Prostate gland (tissue), 2 donors: ENCODE data around the gene PIN4.

DNA sequence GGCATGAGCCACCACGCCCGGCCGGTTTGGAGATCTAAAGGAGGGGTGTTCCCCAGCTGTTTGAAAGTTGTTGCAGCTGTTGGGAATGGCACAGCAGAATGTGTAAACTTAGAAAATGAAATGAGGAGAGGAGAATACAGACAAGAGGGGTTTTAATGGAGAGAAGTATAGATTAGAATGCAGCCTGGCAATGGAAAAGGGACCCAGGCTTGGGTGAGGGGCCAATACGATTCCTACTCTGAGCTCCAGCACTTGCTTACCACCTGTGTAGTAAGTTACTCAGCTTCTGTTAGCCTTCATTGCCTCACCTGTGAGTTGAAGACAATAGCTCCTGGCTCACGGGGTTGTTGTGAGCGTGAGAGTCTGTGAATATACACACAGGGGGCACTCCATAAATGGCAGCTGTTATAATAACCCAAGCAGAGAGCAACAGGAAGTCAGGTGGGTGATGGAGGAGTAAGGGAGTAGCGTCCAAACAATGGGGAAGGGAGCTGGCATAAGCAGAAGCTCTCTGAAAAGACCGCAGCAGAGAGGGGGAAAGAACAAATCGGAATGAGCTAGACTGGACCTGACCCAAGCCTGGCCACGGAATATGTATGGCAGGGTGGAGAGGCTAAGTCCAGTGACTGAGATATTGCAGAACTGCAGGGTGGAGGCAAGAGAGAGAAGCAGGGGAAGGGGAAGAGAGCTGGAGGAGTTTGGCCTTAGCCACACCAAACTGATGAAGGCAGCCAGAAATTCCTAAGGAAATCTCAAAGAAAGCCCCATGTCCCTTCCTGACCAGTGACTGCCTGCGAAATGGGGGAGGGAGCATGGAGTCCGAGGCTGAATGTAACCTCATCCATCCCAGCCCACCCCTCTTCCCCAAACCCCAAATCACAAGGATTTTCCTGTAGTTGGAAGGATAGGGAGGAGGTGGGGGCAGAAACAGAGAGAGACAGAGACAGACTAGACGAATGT is 6.6 kb upstream of the GJB1 start:
- PRO-cap = no peak
- RAMPAGE, long total RNA, 2 experiments = no peak in any of the 2 experiments

DNA sequence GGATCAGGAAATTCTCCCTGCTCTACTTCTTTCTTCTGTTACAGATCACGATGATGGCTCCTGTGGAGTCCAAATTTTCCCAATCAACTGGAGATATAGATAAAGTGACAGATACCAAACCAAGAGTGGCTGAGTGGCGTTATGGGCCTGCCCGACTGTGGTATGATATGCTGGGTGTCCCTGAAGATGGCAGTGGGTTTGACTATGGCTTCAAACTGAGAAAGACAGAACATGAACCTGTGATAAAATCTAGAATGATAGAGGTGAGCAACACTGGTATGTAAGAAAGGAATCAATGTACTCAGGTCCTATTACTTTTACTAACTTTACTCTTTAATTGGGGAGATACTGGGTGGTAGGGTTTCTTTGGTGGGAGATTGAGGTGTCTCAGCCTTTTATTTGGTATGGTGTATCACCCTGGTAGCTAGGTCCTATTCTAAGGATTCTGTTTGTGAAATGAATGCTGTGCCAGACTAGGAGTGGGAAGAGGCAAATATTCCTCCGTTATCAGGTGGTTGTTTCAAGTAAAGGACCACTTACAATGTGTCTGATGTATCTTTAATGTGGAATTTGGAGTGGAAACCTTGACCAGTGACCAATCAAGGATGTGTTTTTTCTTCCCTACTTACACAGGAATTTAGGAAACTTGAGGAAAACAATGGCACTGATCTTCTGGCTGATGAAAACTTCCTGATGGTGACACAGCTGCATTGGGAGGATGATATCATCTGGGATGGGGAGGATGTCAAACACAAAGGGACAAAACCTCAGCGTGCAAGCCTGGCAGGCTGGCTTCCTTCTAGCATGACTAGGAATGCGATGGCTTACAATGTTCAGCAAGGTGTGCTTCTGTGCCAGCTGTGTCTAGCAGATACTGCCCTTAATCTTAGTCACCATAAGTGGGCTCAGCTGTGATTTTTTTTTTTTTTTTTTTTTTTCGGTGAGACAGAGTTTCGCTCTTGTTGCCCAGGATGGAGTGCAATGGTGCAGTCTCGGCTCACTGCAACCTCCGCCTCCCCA is 12.3 kb downstream of the TAF1 start:
- PRO-cap = no peak
- RAMPAGE, long total RNA, 2 experiments = no peak in any of the 2 experiments

- PRO-cap = no peak
- RAMPAGE, long total RNA, 2 experiments = no peak in any of the 2 experiments
These were observed 3.9 kb upstream of the GCNA start for GRCh38 chrX:71573999-71575039.

- PRO-cap = no peak
- RAMPAGE, long total RNA, 2 experiments = no peak in any of the 2 experiments
These were observed 81.7 kb downstream of the NHSL2 start for GRCh38 chrX:71992162-71992887.

DNA sequence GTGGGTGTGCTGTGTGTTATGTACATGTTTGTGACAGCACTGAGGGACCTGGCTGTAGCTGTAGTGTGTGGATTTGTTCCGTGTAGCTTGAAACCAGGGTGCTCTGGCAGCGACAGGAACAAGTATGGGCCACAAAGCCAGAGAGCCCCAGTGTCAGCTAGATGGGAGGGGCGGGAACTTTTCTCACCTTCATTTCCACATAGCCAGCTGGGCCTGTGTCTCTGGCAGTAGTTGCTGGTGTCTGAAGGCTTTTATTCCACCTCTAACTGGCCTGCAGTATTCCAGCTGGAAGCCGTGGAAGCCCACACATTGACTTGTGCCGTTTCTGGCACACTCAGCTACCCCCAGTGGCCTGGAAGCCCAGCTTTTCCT is 82.2 kb downstream of the NHSL2 start:
- PRO-cap = no peak
- RAMPAGE, long total RNA, 2 experiments = no peak in any of the 2 experiments

- PRO-cap = unidirectional peak, plus-strand start at chrX:71997030
- RAMPAGE, long total RNA, 2 experiments = no peak in any of the 2 experiments
These were observed 86.1 kb downstream of the NHSL2 start for GRCh38 chrX:71996739-71997188.

GRCh38 chrX:72046127-72046422 is 135.4 kb downstream of the NHSL2 start:
- PRO-cap = no peak
- RAMPAGE, long total RNA, 2 experiments = no peak in any of the 2 experiments

DNA sequence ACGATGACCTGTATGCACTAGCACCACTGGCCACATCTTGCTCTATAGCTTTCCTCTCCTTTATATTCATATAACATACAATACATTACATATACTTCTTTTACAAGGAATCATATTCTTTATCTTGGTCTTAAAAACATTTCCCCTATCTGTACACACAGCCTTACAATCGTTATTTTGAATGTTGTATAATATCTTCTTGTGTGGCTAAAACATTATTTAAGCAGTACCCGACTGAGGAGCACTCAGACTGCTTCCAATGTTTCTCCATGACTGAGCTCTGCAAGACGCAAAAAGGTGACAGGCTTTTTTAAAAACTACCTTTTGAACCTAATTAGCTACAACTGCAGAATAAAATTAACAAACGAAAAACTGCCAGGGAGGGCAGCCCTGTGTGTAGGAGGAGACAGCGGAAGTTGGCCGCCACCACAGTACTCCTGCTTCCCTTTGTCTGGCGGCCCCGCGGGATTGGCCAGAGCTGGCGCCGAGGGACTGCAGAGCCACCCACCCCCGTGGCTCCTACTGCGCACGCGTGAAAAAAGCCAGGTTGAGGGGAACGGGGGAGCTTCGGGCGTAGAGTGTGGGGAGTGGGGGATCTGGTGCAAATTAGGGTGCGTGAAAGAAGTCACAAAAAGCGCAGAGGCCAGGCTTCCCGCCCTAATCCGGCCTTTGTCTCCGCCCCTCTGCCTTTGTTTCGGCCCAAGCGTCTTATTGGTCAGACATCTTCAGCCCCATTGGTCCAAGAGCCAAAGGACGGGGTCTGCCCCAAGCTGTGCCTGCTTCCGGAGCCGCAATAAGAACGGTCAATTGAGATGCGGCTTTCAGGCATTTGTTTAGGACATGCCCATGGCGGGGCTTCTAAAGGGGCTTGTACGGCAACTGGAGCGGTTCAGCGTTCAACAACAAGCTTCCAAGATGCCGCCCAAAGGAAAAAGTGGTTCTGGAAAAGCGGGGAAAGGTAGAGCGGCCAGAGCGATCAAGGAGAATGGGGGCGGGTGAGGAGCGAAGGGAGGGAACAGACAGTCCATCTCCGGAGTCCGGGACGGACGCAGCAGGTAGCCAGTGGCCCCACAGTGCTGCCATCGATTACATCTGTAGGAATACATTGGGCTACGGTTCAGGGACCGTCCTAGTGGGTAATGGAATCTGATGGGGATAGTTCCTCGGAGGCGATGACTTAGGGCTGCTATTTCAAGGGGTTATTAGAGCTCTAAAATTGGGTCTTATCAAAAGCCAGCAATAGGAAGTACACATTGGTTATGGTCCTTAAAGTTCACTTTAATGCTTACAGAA is at the start of gene PIN4:
TSS of gene PIN4 (plus strand) at position 887 of the 1,293 bp plus-strand sequence.
- PRO-cap = bidirectional peak, plus-strand start at position 796 of the sequence, minus-strand start at position 685 of the sequence
- RAMPAGE, long total RNA, 2 experiments = start-site peak on the plus strand in 2 of 2 experiments, centred at positions 894 to 898 of the sequence, 480 to 804 reads per replicate

DNA sequence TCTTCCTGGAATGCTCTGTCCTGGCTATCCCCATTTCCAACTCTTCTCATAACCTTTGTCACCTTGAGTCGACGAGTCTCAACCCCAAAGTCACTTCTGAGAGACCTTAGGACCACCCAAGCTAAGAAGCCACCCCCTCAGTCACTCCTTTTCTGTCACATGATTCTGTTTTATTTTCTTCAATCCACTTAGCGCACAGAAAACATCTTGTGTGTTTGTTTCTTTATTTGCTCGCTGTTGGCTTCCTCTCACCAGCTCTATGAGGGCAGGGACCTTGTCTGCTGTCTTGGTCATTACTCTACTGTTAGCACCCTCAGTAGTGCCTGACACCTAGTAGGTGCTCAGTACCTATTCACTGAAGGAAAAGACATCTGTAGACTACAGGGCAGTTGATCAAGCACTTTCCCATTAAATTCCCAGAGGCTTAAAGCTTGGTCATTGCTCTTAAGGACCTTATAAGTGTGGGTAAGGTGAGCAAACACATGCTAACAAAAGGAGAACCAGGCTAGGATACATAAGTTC is 32.3 kb upstream of the CITED1 start:
- PRO-cap = no peak
- RAMPAGE, long total RNA, 2 experiments = no peak in any of the 2 experiments

GRCh38 chrX:72459080-72459365 is 113.6 kb downstream of the HDAC8 start:
- PRO-cap = no peak
- RAMPAGE, long total RNA, 2 experiments = no peak in any of the 2 experiments

- PRO-cap = no peak
- RAMPAGE, long total RNA, 2 experiments = no peak in any of the 2 experiments
These were observed 46.4 kb downstream of the HDAC8 start for GRCh38 chrX:72526129-72526824.

DNA sequence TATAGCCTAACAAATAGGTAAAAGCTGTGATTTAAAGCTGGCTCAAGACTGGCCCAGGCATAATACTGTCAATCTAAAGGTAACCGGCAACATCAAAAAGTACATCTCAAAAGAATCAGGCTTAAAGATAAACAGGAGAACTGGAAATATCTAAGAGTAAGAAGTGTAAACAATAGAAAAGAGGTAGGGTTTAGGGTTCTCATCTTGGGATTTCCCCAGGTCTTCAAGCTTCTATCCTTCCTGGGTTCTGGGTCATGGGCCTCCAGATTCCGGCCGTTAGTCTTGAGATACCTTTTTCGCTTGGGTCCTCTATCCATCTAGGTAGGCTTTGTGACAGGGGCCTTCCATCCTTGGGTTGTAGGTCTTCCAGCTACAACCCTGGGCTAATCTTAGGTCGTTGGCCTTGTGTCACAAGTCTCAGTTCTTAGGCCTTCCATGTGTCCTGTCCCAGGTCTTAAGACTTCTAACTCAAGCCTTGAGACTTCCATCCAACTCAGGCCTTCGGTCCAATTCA is 263.5 kb downstream of the CHIC1 start:
- PRO-cap = no peak
- RAMPAGE, long total RNA, 2 experiments = no peak in any of the 2 experiments

DNA sequence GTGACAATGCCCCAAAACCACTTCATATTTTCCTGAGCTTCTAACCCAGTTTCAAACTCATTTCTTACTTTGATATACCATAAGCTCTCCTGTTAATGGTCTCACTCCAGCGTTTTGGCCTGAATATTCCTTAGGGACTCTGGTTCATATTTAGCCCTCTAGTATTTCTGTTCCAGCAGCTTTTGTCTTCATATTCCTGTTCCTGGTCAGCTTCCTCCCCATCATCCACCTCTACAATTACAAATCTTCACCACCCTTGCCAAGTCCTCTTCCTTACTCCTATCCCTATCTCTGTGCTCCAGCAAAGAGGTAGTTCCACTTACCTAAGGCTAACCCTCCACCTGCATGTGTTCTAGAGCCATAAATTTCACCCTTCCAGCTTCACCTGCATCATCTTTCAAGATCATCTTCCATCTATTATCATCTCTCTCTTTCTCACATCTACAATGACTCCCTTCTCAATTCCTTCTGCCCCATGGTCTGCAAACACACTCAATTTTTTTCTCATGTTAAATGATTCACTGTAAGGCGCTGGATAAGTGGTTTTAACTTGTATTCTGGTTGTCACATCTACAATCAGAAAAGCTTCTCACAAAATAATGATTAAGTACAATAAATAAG is 86.7 kb upstream of the ZCCHC13 start:
- PRO-cap = no peak
- RAMPAGE, long total RNA, 2 experiments = no peak in any of the 2 experiments

GRCh38 chrX:74219396-74219717 is 84.6 kb upstream of the ZCCHC13 start:
- PRO-cap = no peak
- RAMPAGE, long total RNA, 2 experiments = no peak in any of the 2 experiments

GRCh38 chrX:74220541-74221250 is 83.3 kb upstream of the ZCCHC13 start:
- PRO-cap = no peak
- RAMPAGE, long total RNA, 2 experiments = no peak in any of the 2 experiments

GRCh38 chrX:74221938-74222327 is 82.0 kb upstream of the ZCCHC13 start:
- PRO-cap = no peak
- RAMPAGE, long total RNA, 2 experiments = no peak in any of the 2 experiments

DNA sequence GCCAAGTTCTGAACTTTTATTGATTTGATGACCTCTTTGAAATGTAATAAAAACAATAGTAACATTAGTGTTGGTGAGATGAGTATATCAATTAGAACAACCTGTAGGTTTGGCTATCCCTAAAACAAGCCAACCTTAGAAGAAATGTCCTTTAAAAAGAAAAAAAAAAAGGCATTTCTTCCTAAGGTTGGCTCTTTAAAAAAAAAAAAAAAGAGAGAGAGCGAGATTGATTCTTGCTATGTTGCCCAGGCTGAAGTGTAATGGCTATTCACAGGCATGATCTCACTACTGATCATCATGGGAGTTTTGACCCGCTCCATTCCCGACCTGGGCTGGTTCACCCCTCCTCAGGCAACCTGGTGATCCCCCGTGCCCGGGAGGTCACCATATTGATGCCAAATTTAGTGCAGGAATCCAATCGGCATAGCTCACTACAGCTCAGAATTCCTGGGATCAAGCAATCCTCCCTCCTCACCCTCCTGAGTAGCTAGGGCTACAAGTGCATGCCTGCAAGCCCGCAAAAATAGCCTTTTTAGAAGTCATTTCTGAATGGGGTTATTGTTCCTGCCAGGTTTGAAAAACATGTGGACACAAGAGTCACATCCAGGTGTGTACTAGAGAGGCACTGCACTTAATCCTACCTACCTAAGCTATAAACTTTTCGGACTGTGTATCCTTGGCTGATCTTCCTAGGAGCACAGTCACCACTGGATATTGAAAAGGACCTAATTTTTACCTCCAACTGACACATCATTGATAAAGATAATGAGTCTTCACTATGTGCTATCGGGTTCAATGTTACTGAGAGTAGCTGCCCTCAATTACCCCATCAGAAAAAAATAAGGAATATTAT is 61.4 kb upstream of the ZCCHC13 start:
- PRO-cap = no peak
- RAMPAGE, long total RNA, 2 experiments = no peak in any of the 2 experiments

- PRO-cap = no peak
- RAMPAGE, long total RNA, 2 experiments = no peak in any of the 2 experiments
These were observed 55.0 kb upstream of the ZCCHC13 start for GRCh38 chrX:74248899-74249521.

GRCh38 chrX:74535634-74536181 is 78.7 kb downstream of the RLIM start:
- PRO-cap = no peak
- RAMPAGE, long total RNA, 2 experiments = no peak in any of the 2 experiments

GRCh38 chrX:74613675-74613962 is 805 bp downstream of the RLIM start:
- PRO-cap = no peak
- RAMPAGE, long total RNA, 2 experiments = no peak in any of the 2 experiments